Measurements from ENCODE around the gene MED27.

DNA sequence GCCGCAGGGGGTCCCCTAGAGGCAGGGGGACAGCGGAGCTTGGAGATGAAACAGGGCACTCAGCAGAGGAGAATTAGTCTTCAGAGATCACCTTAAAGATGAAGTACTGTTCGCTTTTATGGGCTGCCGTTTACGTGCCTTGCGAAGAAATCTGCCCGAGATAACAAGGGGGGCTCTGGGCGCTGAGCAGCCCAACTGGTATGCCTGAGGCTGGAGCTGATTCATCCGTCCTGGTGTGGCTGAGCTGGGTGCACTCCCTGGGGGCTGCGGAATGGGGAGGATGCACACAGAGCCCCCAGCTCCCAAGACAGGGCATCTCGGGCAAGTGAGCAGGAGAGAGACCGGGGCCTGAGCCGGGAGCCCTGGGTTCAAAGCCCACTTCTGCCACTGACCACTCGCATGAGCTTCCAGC, 5.9 kb downstream of the FIBCD1 start:
- RRBS: no CpG with 5 or more reads among the region's 14 CpGs

DNA sequence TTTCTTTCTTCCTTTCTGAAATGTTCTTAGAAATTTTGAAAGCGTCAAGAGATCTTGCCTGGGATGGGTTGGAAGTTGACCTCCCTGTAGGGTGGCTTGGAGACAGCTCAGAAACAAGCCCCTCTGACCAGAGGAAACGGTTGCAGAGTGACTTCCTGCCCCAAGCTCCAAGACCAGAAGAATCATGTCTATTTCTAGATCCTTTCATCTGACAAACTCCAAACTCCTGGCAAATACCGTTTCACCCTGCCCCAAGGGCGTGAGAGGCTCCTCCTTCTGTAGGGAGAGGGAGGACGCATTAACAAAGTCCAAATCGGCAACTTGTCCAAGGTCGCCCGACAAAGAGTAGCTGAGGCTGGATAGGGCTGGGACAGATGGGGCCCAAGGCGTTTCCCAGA, 3.9 kb downstream of the FIBCD1 start:
- RRBS: no CpG with 5 or more reads among the region's 9 CpGs

- RRBS: no CpG with 5 or more reads among the region's 12 CpGs
Observed at GRCh38 chr9:130938173-130938320, 1.0 kb downstream of the FIBCD1 start.

DNA sequence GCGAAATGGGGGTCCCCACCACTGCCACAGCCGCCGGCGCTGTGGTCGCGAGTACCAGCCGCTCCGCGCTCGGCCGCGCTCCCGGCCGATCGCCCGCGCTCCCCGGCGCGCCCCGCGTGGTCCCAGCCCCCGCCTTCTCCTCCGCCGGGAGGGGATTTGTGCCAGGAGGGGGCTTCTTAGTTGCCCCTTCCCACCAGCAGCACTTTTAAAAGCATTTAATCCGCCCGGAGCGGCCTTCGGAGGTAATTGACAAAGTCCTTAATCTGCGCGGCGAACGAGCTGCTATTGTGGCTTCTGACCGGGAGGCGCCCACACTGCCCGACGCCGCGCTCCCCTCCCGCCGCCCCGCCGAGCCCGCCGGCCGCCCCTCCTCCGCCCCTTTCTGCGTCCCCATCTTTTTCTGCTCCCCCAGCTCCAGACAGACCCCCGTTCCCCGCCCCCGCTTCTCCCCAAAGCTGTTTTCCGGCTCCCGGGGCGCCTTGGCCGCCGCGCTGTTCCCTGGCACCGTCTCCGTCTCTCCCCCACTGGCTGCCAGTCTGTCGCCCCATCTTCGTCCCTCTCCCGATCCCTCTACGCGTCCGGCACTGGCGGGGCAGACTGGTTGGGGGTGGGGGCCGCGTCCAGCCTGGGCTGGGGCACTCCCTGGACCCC, 658 bp upstream of the FIBCD1 start:
- RRBS: 3% methylated on average over 56 of the region's 68 CpGs

- RRBS: no CpG with 5 or more reads among the region's 7 CpGs
Observed at GRCh38 chr9:131151121-131152005, 26.0 kb downstream of the NUP214 start.

DNA sequence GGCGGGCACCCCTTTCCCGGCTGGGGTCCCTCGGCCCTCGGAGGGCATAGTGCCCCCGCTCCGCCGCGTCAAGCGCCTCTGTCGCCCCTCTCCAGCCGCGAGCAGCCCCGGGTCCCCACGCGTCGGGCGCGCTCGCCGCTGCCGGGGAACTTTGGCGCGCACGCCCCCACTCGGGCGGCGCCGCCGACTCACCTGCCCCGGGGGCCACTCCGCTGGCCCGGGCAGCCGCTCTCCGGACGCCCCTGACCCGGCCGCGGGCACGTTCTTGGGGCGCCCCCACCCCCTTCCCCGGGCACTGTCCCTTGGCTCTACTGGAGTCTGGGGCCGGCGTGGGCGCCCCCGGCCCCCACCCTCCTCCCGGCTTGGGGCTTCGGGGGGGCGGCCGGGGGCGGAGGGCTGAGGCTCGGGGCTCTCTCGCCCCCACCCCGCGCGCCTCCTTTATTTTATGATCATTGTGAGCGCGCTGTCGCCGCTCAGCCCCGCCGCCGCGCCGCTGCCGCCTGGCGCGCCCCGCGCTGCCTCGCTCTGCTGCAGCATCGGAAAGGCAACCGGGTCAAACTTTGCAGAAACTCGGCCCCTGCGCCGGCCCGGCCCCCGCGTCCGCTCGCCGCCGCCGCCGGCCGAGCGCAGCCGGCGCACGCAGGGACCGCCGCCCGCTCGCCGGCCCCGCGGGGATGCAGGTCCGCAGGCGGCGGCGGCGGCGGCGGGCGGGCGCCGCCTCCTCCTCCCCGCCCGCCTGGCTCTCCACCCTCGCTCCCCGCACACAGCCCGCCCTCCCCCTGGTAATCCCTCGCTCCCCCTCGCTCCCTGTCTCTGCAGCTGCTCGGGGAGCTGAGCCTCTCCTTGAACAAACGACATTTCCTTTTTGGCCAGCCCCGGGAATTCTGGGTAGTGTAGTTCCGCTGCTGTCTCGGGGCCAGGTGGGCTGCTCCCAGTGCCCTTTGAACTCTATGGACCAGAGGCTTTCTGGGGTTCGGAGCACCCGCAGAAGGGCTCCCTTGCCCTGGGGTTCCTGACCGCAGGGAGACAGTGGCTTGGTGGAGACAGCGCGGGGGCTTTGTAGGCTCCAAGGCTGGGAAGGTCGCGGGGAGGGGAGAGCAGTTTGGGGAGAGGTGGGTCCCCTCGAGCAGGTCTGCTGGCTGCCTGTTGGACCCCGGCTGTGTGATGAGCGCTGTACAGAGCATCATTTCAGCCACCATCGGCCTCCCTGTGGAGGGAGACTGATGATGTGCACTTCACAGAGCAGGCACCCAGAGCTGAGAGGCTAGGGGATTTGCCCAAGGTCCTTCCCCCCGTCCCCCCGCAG, 1.5 kb upstream of the FAM78A start:
- RRBS: 3% methylated on average over 23 of the region's 131 CpGs

GRCh38 chr9:131299159-131299882, 9.8 kb downstream of the PLPP7 start:
- RRBS: no CpG with 5 or more reads among the region's 24 CpGs

DNA sequence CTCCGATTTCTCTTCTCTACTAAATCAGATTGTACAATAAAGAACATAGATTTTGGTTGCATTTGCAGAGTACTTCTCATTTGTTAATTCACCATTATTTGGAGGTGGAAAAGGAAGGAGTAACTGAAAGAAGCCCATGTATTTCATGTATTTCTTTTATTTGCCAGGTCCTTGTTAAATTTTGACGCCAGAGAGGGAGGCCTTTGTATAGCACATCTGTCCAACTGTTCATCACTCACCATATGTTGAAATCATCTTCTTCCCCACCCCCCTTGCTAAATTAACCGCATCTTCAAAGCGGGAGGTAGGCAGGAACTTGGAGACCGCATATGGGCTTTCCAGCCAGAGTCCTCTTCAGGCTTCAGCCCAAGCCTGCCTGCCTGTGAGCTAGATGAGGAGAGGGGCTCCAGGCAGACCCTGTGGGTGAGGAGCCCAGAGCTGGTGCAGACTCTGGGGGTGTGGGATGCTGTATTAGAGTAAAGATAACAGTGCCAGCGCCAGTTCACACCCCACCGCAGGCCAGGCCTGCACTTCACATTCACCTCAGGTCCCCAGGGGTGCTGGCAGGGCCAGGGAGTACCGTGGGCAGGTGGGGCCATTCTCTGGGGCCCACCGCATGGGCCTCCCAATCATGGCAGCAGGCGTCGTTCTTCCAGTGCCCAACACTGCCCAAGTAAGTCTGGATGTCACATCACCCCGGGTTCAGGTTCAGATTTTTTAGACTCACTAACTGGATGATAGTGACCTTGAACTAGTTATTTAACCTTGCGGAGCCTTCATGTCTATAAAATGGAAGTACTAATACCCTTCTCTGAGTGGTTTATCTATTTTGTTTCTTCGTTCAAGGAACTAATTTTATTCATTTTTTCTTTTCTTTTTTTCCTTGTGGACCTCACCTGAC, 16.2 kb downstream of the PRRC2B start:
- RRBS: no CpG with 5 or more reads among the region's 14 CpGs

GRCh38 chr9:131467448-131468346, 35.0 kb upstream of the POMT1 start:
- RRBS: no CpG with 5 or more reads among the region's 9 CpGs

GRCh38 chr9:131606808-131607669, 61.7 kb downstream of the PRRT1B start:
- RRBS: no CpG with 5 or more reads among the region's 17 CpGs

GRCh38 chr9:131628487-131629568, 83.5 kb downstream of the PRRT1B start:
- RRBS: no CpG with 5 or more reads among the region's 26 CpGs

GRCh38 chr9:131674261-131675498, 65.2 kb downstream of the RAPGEF1 start:
- RRBS: no CpG with 5 or more reads among the region's 35 CpGs

- RRBS: no CpG with 5 or more reads among the region's 10 CpGs
Observed at GRCh38 chr9:131685591-131686071, 54.2 kb downstream of the RAPGEF1 start.

DNA sequence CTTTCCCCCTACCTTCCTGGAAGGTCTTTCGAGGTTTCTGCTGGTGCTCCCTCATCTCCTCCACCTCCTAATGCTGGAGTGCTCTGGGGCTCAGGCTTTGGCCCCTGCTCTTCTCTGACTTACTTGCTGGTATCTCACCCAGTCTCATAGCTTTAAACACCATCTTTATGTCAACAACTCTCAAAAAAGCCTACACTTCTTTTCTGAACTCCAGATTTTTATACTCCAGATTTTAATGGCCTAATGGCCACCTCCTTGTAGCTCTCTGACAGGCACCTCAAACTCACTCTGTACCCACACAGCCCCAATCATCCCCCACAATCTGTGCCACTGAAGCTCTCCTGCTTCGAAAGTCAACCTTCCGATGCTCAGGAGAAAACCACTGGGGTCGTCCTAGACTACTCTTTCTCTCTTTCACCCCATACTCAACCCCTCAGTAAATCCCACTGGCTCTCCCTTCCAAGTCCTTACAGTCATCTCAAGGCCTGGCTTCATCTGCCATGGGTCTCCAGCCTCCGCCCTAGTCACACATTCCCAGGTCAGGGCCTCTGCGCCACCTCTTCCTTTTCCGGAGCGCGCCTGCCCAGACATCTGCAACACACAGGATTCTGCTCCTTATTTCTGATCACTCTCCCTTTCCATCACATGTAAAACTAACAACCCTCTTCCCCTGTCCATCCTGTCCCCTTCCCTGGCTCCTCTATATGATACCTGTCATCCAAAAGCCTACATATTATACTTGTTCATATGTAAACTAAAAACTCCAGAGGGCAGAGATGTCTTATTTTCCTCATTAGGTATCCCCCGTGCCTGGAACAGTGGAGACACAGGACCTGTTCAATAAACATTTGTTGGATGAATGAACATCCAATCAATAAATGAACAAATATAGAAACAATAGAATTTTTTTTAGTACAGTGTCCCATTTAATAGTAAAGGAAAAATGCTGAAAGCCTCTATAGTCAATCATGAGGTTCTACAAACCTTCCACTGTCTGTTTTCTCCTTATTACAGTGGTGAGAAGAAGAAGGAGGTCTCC, 39.8 kb downstream of the RAPGEF1 start:
- RRBS: no CpG with 5 or more reads among the region's 10 CpGs

DNA sequence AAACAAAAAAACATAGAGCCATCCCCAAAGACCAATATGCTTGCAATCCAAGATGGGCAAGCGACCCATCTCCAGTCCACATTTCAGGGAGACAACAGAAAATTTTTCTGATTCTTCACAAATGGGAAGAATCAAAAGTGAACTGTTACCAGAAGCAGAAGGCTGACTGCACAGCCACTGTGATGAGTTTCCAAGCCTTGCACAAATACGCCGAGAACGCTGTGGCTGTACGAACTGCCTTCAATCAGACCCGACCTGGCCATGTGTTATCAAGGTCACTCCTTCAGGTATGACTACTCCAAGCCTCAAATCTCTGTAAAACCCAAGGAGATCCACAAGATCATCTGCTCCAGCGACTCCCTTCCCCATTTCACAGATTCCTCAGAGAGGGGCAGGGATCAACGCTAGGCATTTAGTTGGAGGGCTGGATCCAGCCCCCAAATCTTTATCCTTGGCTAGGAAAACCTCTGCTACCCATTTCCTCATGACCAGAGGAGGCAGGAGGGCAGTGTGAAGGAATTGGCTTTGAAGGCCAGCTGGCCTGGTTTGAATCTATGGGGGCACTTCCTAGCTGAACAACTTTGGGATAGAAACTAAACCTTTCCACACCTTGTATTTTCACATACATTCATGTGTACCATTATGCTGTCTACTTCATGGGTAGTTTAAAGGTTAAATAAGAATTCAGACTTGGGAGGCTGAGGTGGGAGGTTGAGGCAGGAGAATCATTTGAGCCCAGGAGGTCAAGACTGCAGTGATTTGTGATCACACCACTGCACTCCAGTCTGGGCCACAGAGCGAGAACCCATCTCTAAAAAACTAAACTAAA, 26.7 kb downstream of the RAPGEF1 start:
- RRBS: no CpG with 5 or more reads among the region's 9 CpGs

- RRBS: no CpG with 5 or more reads among the region's 9 CpGs
Observed at GRCh38 chr9:131715748-131716453, 24.0 kb downstream of the RAPGEF1 start.

GRCh38 chr9:131720391-131720982, 19.4 kb downstream of the RAPGEF1 start:
- RRBS: no CpG with 5 or more reads among the region's 6 CpGs

GRCh38 chr9:132078852-132080279, at the start of gene MED27:
TSS of gene MED27 (minus strand) at chr9:132079867.
- RRBS: 5% methylated on average over 5 of the region's 55 CpGs

DNA sequence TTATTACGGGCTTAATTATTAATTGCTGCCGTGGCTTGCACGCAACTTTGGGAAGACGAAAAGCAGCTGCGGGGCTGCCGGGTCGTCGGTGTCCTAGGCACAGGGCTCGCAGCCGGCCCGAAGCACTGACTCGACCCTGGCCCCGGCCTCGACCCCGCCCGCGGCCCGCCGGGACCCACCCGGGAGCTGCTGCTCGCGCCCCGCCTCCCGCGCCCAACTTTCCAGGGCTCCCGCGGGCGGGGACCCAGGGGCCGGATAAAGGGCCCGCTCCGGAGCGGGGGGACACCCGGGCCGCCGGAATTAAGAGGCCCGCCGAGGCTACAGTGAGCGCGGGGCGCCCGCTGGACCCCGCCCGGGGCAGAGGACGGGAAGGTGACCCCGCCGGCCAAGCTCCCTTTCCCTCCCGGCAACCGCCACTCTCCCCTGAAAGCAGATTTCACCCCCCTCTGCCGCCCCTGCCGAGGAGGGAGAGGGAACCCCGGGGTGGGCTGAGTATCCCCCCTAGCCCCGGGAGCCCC, 1.3 kb downstream of the NTNG2 start:
- RRBS: 2% methylated on average over 31 of the region's 52 CpGs

DNA sequence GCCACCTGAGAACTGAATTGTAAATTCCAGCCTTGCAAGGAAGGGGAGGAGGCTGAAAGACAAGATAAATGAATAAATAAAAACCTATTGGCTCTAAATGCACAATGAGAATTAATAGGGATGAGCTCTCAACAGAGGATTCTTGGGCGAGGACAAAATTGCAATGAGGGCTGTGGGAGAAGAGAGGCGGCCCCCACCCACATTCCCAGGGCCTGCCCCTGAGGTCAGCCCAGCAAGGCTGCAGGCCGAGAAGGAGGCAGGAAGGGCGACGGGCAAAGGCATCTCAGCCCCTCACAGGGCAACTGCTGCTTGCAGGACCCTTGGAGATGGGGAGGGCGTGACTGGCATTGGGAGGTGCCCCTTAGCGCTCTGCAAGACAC, 8.4 kb downstream of the NTNG2 start:
- RRBS: no CpG with 5 or more reads among the region's 7 CpGs